Cerebral cortex (tissue), 2 donors: ENCODE measurements around the genes SLC8A3 and SYNJ2BP.

DNA sequence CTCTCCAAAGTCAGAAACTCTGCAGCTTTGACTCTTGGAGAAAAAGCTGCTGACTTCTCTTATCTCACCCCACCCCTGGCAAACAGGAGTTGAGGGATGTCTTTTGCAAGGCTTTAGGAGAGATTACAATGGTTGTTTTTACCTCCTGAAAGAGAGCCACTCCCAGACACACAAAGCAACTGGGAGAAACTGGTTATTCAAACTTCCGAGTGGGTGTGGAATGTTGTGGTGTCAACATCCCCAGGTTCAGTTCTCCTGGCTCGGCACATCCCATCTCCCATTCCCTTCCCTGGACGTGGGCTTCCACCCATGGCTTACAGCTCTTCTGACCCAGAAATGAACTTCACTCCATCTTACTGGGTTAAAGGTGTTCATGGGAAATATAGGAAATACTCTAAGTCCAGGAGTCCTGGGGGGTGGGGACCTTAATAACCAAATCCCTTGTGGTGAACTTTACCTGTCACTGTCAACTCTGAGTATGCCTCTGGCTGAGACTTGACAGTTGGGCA lies 42.0 kb downstream of the CCDC177 start:
- PRO-cap, 2 experiments, result no peak in any of the 2 experiments

- PRO-cap, 2 experiments, result no peak in any of the 2 experiments
Observed at GRCh38 chr14:69605466-69606155, 5.8 kb upstream of the SUSD6 start.

DNA sequence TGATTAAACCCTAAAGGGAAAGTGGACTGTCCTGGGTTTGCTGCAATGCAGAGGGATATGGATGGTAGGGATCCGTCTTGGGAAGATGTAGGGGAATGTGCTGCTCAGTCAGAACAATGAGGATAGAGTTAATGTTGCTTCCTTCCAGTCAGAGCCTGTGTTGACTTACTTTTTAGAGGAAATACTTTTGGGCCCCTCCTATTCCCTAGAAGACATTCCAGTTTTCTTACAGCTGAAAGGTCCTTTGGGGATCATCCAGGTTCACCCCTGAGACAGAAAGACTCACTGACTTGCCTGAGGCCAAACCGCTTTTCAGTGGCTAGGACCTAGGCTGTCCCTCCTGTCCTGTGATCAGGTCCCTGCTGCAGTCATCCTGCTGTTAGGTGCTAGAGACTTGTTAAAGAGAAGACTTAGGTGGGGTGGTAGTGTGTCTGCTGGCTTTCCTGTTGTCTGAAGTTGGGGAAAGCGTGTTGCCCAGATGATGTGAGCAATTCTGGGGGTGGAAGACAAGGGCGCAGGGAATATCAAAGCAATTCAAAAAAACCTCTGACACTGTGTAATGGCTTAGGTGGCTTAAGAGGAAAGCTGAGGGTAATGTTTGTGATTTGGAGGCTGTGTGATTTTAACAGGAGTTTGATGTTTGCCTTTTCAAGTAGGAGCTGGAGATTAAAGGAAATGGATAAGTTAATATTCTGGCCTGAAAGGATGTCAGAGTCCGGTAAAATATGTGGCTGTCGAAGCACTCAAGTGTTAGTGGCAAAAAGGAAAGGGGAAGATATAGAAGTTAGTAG lies 39.6 kb downstream of the SUSD6 start:
- PRO-cap, 2 experiments, result no peak in any of the 2 experiments

DNA sequence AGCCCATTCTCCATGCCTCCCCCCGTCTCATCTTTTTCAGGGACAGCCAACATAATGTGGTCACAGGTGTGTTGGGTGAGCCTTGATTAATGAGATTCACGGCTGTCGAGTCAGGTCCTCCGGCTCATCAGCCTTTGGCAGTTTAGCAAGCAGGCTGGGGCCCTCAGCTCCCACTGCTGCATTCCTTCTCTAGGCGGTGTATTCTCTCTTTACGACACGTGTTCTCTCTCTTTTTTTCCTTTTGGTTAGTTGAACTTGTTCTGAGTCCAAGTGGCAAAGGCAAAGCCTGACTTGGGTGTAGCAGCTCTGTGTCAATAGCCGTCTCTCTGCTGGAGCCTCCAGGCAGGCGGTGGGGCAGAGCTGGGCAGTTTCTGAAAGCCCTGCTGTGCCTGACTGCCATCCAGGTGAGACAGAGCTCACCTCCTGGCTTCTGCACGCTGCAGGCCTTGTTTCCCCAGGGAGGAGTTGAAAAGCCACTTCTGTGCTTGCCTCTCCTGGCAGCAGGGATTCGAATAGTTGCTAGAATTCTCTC lies 46.6 kb downstream of the SUSD6 start:
- PRO-cap, 2 experiments, result no peak in any of the 2 experiments

- PRO-cap, 2 experiments, result no peak in any of the 2 experiments
Observed at GRCh38 chr14:69669711-69670506, 58.5 kb downstream of the SUSD6 start.

GRCh38 chr14:69695615-69696309 lies 71.2 kb upstream of the SRSF5 start:
- PRO-cap, 2 experiments, result no peak in any of the 2 experiments

DNA sequence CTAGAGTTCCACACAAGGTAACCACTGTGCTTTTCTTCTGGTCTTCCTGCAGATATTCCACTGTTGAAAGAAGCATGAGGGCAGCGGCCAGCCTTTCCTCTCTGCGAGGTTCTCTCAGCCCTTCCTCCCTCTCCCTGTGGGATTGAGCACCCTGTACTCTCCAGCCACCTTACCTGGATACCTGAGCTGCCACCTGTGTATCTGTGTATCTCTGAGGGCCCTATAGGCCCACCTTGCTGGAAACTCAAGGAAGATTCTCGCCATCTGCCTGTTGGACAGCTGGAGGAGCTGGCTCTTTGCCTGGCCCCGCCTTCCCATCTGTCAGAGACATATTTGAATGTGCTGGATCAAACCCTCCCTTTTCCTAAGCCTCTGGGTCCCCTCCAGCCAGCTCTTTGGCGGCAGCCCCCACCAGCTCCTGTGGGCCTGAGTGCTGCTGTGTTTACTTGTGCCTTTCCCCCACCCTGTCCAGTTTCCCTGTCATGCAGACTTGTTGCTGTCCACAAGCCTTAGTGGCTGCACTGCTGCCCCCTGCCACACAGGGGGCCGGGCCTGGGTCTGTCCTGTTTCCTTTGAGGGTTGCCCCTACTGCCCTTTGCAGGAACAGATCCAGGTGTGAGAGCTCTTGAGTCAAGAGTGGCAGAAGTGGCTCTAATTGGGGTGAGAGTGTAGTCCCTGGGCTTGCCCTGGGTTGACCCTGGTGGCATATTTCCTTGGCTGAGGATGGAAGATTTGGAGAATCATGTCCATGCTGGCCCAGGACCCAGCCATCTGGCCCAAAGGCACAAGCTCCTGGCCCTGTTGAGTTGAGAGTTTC lies 55.8 kb upstream of the SRSF5 start:
- PRO-cap, 2 experiments, result no peak in any of the 2 experiments

GRCh38 chr14:70188258-70189567 lies at the start of gene SLC8A3:
Gene SLC8A3 (minus strand): TSS chr14:70188951.
- PRO-cap, 2 experiments, result peak in 1 of 2 experiments; most common plus-strand start chr14:70189124 (in 1); most common minus-strand start chr14:70188961 (in 1)

- PRO-cap, 2 experiments, result no peak in any of the 2 experiments
Observed at GRCh38 chr14:70293714-70294176, 65.7 kb downstream of the COX16 start.

DNA sequence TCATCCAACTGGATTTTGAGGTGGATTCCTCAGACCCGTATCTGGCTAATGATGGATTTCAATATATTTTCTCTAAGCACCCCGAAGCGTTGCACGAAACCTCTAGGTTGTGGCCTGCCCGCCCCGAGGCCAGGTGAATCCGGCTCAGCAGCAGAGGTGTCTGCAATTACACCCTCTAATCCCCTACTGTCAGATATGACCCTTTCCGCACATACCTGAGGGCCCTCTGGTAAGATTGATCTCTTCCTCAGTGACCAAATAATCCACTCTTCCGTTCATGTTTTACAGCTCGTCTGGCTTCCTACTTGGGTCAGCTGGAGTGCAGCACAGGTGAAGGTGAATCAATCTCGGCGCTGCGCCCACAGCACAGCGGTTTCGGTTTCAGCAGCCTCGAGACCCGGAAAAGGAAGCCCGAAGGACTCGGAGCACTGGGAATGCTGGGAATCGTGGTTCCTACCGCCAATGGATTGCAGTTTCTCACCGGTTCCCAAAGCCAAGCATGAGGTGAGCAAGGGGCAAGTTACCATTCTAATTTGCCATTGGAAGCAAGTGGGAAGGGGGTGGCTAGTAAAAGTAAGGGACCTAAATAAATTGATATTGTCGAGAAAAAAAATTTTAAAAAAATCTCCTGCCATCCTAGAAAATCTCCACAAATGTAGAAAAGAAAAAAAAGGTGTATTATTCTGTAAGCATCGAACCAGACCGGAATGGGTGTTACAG lies at the start of gene SYNJ2BP:
Gene SYNJ2BP, minus strand, starts transcription at position 406 of the 720 bp plus-strand sequence.
- PRO-cap, 2 experiments, result peak in 1 of 2 experiments; most common plus-strand start position 472 of the sequence (in 1); most common minus-strand start position 406 of the sequence (in 1)

DNA sequence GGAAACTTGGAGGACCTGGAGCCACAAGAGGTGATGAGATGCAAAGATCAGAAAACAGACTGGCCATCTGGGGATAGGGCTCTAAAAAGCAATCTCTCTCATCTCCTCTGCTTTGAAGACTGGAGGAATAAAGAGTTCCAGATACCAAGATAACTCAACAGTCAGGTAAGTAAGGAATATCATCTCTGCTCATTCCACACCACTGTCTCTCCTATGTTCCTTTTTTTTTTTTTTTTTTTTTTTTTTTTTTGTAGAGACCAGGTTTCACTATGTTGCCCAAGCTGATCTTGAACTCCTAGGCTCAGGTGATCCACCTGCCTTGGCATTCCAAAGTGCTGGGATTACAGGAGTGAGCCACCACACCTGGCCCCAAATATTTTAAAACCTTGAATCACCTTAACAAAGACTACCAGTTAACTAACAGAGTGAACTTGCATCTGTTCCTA lies 8.2 kb downstream of the MED6 start:
- PRO-cap, 2 experiments, result no peak in any of the 2 experiments

DNA sequence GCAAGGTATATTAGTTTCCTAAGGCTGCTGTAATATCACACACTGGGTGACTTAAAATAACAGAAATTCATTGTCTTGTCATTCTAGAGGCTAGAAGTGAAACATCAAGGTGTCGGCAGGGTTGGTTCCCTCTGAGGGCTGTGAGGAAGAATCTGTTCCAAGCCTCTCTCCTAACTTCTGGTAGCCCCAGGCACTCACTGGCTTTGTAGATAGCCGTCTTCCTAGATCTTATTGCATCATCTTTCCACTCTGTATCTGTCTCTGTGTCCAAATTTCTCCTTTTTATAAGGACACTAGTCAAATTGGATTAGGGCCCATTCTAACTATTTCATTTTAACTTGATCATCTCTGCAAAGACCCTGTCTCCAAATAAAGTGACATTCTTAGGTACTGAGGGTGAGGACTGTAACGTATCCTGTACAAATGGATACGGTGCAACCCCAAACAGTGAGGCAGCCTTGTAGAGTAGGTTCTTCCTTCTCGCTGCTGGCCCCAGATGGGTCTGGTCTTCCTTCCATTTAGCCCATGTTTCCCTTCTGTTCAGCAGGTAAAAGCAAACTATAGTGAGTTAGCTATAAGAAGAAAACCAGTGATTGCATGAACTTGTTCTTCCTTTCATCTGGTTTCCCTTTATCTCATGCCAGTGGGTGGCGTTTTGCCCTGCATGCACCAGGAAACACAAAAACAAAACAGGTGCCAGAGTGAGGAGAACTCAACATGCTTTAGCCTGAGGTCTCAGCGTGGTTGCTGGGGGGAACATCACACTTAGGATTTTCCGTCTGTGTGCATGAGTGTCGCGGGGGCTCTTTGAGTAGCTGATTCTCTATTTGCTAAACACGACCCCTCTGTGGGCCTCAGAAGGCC lies 19.5 kb downstream of the TTC9 start:
- PRO-cap, 2 experiments, result no peak in any of the 2 experiments

DNA sequence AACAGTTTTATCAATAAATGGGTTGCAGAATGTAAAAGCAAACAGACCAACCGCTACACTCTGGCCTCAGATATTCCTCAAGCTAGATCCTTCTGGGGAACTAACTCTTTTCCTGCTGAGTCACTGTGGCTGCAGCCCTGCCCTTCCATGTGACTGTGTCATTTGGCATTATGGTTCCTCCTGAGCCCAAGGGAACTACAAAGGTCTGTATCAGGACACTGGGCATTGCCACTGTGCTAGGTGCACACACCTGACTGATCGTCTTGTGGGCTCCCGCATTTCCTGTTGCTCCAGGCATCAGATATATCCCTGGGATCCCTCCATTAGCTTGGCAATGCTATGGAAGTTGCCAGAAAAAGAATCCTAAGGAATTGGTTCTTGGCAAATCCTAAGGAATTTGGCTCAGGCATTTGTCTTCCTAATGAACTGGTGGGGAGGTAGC lies 56.7 kb downstream of the TTC9 start:
- PRO-cap, 2 experiments, result no peak in any of the 2 experiments

- PRO-cap, 2 experiments, result no peak in any of the 2 experiments
Observed at GRCh38 chr14:70732701-70733420, 76.5 kb downstream of the MAP3K9 start.

DNA sequence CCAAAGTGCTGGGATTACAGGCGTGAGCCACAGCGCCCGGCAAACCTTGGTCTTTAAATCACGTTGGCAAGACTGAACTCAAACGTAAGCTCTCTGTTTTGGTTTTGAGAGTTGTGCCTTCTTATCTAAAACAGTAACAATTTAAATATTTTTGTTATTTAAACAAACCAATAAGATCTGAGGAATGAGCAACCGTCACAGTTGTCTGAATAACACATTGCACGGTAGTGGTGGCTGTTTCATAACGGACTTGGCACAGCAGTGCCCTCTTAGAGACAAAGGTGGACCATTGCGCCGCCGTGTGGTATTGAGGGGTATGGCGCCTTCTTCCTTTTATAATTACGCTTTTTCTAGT lies 8.2 kb upstream of the MAP3K9 start:
- PRO-cap, 2 experiments, result no peak in any of the 2 experiments

GRCh38 chr14:70977328-70977814 lies 70.1 kb downstream of the PCNX1 start:
- PRO-cap, 2 experiments, result no peak in any of the 2 experiments

GRCh38 chr14:71092502-71093026 lies 185.3 kb downstream of the PCNX1 start:
- PRO-cap, 2 experiments, result no peak in any of the 2 experiments

DNA sequence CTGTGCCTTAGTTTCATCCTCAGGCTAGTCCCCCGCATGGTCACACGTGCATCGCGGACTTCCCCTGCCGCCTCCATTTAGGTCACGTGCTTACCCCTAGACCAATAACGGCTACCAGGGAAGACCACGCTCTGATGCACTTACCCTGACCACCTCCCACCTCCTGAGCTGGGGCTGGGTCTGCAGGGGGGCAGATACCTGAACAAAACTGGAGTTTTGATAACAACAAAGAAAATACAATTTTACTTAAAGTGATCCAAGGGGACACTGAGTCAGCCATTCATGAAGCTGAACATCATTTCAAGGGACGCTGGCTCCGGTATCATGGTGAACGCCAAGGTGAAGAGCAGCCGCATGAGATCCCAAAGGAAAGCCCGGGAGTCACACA lies 138.9 kb upstream of the SIPA1L1 start:
- PRO-cap, 2 experiments, result no peak in any of the 2 experiments

- PRO-cap, 2 experiments, result no peak in any of the 2 experiments
Observed at GRCh38 chr14:71344817-71345342, 24.6 kb downstream of the SIPA1L1 start.

DNA sequence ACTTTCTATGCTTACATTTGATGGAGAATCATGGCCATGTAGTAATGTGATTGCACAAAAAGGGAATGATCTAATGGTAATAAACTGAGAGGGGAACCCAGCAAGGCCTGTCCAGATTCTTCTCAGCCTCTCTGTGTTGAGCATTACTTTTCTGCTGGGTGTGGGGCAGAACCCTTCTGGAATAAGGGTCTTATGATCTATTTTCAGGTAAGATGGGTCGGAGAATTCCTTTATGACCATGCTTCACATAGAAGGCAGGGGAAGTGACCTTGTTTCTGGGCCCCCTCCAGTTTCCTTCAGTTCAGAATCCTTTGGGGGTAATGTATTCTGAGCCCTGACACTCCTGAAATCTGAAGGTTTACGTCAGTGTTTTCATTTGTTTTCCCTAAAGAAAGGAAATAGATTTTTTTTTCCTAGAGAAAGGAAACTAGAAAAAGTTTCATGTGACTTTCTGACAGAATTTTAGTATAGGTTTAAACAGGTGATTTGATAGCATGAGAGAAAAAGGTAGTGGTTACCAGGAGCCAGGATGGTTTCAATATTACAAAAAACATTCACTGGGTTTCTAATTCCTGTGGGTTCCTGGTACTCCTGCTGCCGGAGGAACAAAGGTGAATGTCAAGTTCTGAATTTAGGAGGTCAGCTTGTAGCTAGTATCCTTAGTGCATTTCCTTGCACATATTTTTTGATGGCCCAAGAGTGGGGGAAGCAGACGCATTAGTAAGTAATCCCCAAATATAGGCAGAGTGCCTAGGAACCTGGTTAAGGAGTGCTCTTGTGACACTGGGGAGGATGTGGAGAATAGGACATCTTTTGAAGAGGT lies 29.1 kb downstream of the SIPA1L1 start:
- PRO-cap, 2 experiments, result no peak in any of the 2 experiments